Endothelial cell of umbilical vein (primary cell): Measurements from ENCODE around the gene CHCHD3.

- PRO-cap: no peak
CAGE:
- cytosol, long polyA minus RNA: no peak
- cytosol, long polyA plus RNA: no peak
- long polyA plus RNA: no peak
- nucleus, long polyA minus RNA: start-site peak on the minus strand at chr7:131554670-131554894, 90 reads
- nucleus, long polyA plus RNA: no peak
These were observed 2.0 kb downstream of the PODXL start for GRCh38 chr7:131554367-131554914.

GRCh38 chr7:131604732-131605186 is 48.3 kb upstream of the PODXL start:
- PRO-cap: no peak
CAGE:
- cytosol, long polyA minus RNA: no peak
- cytosol, long polyA plus RNA: no peak
- long polyA plus RNA: no peak
- nucleus, long polyA minus RNA: no peak
- nucleus, long polyA plus RNA: no peak

GRCh38 chr7:131605187-131606521 is 49.2 kb upstream of the PODXL start:
- PRO-cap: no peak
CAGE:
- cytosol, long polyA minus RNA: no peak
- cytosol, long polyA plus RNA: no peak
- long polyA plus RNA: no peak
- nucleus, long polyA minus RNA: no peak
- nucleus, long polyA plus RNA: no peak

DNA sequence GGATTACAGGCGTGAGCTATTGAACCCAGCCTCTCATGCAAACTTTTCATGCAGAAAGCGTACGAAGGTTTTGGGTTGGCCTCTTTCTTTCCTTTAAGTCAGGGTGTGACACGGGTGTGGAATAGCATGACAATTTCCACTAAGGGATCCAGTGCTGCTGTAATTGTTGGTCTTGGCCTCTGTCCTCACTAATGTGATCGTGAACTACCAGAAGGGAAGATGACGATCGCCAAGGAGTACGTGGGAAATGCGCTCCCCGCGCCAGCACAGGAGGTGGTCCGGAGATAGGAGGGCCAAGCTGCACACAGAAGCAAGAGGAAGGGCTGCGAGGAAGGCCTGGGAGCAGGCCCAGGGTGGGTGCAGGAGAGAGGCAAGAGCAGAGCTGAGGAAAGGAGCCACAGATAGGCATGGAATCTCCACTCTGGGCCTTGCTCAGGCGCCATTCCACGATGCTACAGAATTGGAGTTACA is 79.7 kb upstream of the PODXL start:
- PRO-cap: no peak
CAGE:
- cytosol, long polyA minus RNA: no peak
- cytosol, long polyA plus RNA: no peak
- long polyA plus RNA: no peak
- nucleus, long polyA minus RNA: no peak
- nucleus, long polyA plus RNA: no peak

DNA sequence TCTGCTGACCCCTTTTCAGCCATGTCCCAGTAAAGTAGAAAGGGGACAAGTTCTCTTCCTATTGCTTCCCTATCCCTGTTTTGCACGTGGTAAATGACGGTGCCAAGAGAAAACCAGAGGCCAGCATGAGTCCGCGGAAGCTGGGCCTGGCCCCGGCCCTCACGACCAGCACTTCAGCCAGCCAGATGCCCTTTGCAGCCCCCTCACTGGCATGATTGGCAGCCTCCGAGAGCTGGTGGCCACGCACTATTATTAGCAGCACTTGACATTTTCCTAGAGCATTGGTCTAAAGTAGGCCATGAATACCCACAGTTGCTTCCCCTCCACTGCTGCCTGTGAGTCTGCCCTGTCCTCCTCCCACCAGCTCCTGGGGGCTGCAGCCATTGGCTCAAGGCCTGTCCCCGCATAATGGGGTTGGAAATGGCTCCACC is 369.1 kb downstream of the PLXNA4 start:
- PRO-cap: no peak
CAGE:
- cytosol, long polyA minus RNA: no peak
- cytosol, long polyA plus RNA: no peak
- long polyA plus RNA: no peak
- nucleus, long polyA minus RNA: no peak
- nucleus, long polyA plus RNA: no peak

- PRO-cap: no peak
CAGE:
- cytosol, long polyA minus RNA: no peak
- cytosol, long polyA plus RNA: no peak
- long polyA plus RNA: no peak
- nucleus, long polyA minus RNA: no peak
- nucleus, long polyA plus RNA: no peak
These were observed 351.1 kb downstream of the PLXNA4 start for GRCh38 chr7:132225197-132225549.

GRCh38 chr7:132431239-132431709 is 145.0 kb downstream of the PLXNA4 start:
- PRO-cap: no peak
CAGE:
- cytosol, long polyA minus RNA: no peak
- cytosol, long polyA plus RNA: no peak
- long polyA plus RNA: no peak
- nucleus, long polyA minus RNA: no peak
- nucleus, long polyA plus RNA: no peak

DNA sequence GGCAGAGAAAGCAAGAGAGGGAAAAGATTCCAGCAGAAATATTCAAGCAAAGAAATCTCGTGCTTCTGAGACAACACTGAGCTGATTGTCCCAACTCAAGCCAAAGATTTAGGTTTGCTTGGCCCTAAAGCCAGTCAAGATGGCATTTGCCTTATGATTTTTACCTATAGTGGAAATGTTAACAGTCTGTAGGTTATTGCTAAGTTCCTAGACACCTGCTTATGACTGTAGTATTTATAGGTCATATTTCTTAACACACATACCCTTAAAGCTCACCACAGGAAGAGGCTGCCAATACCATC is 90.8 kb downstream of the PLXNA4 start:
- PRO-cap: no peak
CAGE:
- cytosol, long polyA minus RNA: no peak
- cytosol, long polyA plus RNA: no peak
- long polyA plus RNA: no peak
- nucleus, long polyA minus RNA: no peak
- nucleus, long polyA plus RNA: no peak

DNA sequence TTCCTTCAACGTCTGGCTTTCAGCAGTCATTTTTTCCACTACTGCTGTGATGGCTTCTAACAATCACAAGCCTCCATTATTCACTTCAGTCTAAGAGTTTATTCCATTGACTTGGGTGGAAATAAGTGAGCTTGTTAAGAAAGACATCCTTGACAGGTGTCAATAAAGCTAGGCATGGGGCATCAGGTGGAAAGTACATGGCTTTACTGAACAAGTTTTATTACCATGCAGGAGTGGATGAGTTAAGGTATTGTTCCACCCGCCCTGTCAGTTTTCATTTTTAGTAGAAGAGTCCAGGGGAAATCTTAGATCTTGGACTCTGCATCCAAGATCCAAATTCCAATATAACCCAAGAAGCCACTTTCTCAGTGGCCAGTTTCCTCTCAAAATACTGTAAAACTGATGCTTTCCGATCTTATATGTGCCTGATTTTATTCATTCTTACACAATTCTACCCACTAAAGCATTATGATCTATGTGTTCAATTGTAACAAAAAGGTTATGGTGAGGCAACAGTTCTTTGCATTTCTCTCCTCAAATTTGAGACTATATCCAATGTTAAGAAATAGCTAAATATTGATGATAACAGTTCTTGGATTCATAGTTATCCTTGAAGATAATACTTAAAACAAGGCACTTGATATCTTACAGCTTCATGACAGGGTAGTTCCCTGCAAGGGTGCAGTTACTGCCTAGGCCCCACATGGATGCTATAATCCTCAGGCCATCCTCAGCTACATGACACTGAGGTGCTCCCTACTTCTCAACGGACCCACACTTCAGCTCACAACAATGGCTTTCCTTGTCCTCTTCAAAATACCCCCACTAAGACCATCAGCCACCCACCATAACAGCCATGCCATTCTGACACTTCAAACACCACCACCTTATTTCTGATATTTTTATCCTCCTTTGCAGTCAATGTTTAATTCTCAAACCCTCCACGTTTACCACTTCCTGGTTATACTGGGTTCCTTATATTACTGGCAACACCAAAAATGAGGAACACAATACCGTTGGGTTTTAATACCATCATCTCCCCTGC is 140.9 kb downstream of the CHCHD3 start:
- PRO-cap: no peak
CAGE:
- cytosol, long polyA minus RNA: no peak
- cytosol, long polyA plus RNA: no peak
- long polyA plus RNA: no peak
- nucleus, long polyA minus RNA: no peak
- nucleus, long polyA plus RNA: no peak

GRCh38 chr7:133081503-133082561 is at the start of gene CHCHD3:
Gene CHCHD3, minus strand, starts transcription at chr7:133082090.
- PRO-cap: bidirectional peak, plus-strand start at chr7:133081936, minus-strand start at chr7:133081862; unidirectional peak, minus-strand start at chr7:133082049
CAGE:
- cytosol, long polyA minus RNA: start-site peak on the minus strand at chr7:133082049-133082073, 172 reads
- cytosol, long polyA plus RNA: start-site peak on the minus strand at chr7:133081865-133082070, 520 and 799 reads in 2 replicates
- long polyA plus RNA: start-site peak on the minus strand at chr7:133082035-133082086, 829 and 817 reads in 2 replicates
- nucleus, long polyA minus RNA: start-site peak on the minus strand at chr7:133081892-133082081, 1,514 reads
- nucleus, long polyA plus RNA: start-site peak on the minus strand at chr7:133081857-133082091, 875 and 133 reads in 2 replicates

GRCh38 chr7:133990630-133990920 is 136.6 kb upstream of the LRGUK start:
- PRO-cap: no peak
CAGE:
- cytosol, long polyA minus RNA: no peak
- cytosol, long polyA plus RNA: no peak
- long polyA plus RNA: no peak
- nucleus, long polyA minus RNA: no peak
- nucleus, long polyA plus RNA: no peak

- PRO-cap: no peak
CAGE:
- cytosol, long polyA minus RNA: no peak
- cytosol, long polyA plus RNA: no peak
- long polyA plus RNA: no peak
- nucleus, long polyA minus RNA: no peak
- nucleus, long polyA plus RNA: no peak
These were observed 6.1 kb downstream of the AKR1B10 start for GRCh38 chr7:134533509-134533841.

DNA sequence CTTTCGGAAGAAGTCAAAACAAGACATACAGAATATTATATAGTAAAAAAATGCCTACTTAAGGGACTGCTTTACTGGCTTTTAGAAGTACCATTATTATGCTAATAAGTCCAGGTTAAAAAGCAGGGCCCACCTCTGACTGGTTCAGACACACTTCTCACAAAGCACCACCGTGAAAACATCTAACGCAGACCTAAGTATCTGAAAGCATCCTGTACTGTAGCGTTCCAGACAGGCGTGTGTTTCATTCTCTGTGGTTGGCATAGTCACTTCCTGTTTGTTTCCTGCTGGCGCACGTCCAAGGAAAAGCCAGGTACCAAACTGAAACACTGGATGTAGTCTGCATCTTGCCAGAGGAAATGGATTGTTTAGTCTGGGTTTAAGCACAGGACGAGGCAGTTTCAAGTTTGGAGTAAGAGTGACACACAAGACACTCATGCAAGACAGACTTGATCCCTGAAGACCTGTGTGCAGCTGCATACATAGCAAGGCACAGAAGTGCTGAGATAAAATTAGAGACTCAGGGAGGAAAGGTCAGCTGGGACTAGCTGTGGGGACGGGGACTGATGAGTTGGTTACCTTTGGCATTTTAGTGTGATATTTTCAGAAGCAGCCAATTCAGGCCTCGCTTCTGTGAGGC is 23.2 kb downstream of the BPGM start:
- PRO-cap: bidirectional peak, plus-strand start at position 371 of the sequence, minus-strand start at position 241 of the sequence
CAGE:
- cytosol, long polyA minus RNA: no peak
- cytosol, long polyA plus RNA: no peak
- long polyA plus RNA: no peak
- nucleus, long polyA minus RNA: no peak
- nucleus, long polyA plus RNA: no peak

DNA sequence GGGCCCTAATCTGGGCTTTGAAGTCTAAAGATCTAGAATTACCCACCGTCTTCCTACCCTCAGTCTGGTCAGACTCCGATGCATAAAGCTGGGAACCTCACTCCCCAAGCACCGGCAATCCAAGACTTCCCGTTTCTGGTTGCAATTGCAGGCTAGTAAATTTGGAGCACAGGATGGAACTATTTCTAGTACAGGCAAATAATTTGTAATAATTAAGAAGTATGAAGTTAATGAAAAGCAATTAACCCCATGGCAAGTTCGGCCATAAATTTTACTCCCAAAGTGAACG is 44.9 kb downstream of the BPGM start:
- PRO-cap: no peak
CAGE:
- cytosol, long polyA minus RNA: no peak
- cytosol, long polyA plus RNA: no peak
- long polyA plus RNA: no peak
- nucleus, long polyA minus RNA: no peak
- nucleus, long polyA plus RNA: no peak

DNA sequence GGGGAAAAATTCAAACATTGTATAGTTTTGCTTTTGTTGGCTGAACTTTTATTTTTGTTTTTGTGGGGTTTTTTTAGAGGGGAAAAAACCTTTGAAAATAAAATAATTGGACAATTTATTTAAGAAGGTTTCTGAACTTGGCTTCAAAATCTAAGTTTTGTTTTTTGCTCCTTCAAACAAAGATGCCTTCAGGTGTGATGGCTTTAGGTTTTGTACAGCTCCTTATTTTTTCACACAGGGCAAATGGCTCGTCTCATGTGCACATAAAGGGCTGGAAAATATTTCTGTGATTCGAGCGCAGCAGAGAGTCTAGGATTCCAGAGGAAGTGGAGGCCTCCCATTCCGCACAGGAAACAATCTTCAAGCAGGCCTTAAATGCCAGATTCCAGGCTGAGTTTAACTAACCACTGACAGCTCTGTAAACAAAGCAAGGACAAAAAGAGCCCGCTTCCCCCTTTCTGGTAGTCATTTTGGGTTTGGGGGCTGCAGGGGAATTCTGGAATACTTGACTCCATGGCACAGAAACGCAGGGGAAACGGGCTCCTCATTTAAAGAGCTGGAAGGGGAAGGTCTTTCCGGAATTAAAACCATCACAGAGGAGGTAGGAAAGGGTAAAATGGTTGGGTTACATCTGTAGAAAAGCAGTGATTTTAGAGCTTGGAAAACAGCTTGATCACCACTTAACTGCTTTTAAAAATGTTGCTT is 87.2 kb downstream of the CALD1 start:
- PRO-cap: no peak
CAGE:
- cytosol, long polyA minus RNA: no peak
- cytosol, long polyA plus RNA: no peak
- long polyA plus RNA: no peak
- nucleus, long polyA minus RNA: no peak
- nucleus, long polyA plus RNA: no peak

DNA sequence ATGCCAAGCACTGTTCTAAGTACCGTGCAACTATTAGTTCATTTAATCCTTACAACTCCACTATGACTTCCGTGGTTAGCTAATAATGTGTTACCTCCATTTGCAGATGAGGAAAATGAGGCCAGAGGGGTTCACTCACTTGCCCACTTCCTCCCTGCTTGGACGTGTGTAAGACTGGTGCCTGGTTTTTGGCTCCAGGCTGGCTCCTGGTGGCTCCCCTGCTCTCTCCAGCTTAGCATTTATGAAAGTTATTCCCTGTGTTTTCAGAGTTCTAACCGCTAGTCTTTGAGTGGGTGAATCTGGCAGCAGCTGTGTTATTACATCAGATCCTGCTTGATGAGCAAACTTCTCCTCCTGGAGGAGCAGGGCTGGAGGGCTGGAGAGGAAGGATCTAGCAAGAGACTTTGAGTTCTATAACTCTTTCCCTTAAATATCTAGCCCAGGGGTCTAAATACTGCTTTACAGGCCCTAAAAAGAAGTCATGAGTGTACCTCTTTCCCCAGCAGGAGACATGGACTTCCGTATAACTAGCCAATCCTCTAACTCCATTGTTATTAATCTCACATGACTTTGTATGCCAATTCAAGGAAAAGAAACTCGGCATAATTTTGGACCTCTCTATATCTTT is 80.9 kb upstream of the AGBL3 start:
- PRO-cap: no peak
CAGE:
- cytosol, long polyA minus RNA: no peak
- cytosol, long polyA plus RNA: no peak
- long polyA plus RNA: no peak
- nucleus, long polyA minus RNA: no peak
- nucleus, long polyA plus RNA: no peak

DNA sequence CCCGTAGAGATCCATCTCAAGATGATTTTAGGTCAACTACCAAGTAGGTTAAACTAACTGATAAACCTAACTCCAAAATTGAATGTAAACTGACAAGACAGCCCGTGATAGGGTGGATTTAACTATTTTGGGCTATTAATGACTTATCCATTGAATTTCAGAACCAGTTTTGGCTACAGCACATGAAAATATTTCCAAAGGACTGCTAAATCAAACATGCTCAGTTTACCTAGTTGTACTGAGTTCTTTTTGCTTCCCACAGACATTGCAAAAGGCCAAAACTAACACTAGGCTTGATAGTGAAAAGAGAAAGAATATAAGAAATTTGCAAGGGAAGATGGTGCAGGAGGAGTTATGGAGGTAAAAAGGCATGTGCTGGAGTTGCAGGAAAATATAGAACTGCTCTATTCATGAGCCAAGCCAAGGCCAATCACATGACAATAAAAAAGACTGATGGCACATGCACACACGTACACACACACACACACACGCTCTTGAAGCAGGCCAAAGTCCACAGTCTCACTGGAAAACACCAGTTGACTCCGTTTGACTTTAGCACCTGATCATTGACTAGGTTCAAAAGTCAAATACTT is 76.0 kb upstream of the AGBL3 start:
- PRO-cap: no peak
CAGE:
- cytosol, long polyA minus RNA: no peak
- cytosol, long polyA plus RNA: no peak
- long polyA plus RNA: no peak
- nucleus, long polyA minus RNA: no peak
- nucleus, long polyA plus RNA: no peak

GRCh38 chr7:134940818-134942056 is 45.1 kb upstream of the AGBL3 start:
- PRO-cap: bidirectional peak, plus-strand start at chr7:134941421, minus-strand start at chr7:134941295
CAGE:
- cytosol, long polyA minus RNA: no peak
- cytosol, long polyA plus RNA: no peak
- long polyA plus RNA: no peak
- nucleus, long polyA minus RNA: no peak
- nucleus, long polyA plus RNA: no peak

DNA sequence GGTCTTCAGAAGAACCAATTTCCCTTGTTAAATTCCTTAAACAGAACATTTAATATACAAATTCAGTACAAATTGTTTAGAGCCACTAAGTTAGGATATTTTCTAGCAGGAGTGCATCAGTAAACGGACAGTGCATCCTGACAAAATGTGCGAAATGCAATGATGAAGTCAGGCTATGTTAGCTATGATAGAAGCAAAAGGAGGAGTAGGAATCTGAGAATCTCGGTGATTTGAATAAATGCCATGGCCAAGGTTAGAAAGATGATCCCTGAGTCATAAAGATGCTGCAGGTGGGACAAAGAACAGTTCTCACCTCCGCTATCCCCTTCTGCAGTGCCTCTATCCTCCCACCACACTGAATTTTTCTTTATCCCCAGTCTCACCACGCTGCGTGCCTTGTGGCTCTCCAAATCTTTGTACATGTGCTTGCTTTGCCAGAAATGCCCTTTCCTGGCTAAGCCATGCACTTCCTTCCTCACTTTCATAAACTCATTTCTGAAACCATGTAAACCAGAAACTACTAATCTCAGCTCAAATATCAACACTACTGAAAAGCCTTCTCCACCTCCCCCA is 31.8 kb upstream of the AGBL3 start:
- PRO-cap: no peak
CAGE:
- cytosol, long polyA minus RNA: no peak
- cytosol, long polyA plus RNA: no peak
- long polyA plus RNA: no peak
- nucleus, long polyA minus RNA: no peak
- nucleus, long polyA plus RNA: no peak

DNA sequence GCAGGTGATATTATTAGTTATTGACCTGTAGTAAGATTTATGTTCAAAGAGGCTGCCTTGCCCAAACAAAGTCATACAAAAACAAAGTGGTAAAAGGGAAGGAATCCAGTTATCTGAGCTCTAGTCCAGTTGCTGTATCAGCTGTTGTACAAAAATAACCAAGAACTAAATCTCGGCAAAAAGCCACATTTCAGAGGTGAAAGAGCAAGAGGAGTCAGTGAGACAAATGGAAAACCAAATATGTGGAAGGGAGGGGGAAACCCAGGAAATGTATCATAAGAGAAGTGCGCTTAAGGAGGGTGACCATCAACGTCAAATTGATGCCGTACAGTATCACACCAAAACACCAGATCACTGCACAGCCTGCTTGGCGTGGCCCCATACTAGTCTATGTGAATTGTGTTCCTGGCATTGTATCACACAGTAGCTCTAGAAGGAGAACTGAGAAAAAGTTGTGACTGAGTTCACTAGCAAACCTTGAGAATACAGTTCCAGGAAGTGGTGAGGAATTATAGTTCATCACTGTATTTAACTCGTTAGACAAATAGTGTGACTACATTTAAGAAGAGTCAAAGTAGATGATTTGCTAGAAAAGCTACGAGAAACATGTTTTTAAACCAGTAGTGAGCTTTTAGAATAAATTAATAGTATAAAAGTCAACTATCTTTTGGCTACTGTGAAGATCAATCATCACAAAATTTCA is 6.5 kb downstream of the AGBL3 start:
- PRO-cap: no peak
CAGE:
- cytosol, long polyA minus RNA: no peak
- cytosol, long polyA plus RNA: no peak
- long polyA plus RNA: no peak
- nucleus, long polyA minus RNA: no peak
- nucleus, long polyA plus RNA: no peak